ENCODE data around the gene RFESD.

DNA sequence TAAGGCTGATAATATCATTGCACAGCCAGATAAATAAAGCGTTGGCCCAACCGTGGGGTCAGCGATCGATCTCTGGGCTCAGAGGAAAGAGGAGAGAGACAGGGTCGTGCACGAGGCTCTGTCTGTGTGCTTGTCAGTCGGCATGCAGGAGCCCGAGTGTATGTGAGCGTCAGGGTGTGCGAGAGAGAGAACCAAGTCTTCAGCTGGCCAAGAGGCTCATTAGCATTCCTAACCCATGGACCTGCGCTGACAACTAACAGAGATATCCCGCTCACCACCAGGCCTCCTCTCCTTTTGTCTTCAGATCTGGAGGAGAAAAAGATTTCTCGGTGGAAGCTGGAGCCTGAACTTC is 16.4 kb downstream of the NR2F1 start:
- PRO-cap, result no peak

DNA sequence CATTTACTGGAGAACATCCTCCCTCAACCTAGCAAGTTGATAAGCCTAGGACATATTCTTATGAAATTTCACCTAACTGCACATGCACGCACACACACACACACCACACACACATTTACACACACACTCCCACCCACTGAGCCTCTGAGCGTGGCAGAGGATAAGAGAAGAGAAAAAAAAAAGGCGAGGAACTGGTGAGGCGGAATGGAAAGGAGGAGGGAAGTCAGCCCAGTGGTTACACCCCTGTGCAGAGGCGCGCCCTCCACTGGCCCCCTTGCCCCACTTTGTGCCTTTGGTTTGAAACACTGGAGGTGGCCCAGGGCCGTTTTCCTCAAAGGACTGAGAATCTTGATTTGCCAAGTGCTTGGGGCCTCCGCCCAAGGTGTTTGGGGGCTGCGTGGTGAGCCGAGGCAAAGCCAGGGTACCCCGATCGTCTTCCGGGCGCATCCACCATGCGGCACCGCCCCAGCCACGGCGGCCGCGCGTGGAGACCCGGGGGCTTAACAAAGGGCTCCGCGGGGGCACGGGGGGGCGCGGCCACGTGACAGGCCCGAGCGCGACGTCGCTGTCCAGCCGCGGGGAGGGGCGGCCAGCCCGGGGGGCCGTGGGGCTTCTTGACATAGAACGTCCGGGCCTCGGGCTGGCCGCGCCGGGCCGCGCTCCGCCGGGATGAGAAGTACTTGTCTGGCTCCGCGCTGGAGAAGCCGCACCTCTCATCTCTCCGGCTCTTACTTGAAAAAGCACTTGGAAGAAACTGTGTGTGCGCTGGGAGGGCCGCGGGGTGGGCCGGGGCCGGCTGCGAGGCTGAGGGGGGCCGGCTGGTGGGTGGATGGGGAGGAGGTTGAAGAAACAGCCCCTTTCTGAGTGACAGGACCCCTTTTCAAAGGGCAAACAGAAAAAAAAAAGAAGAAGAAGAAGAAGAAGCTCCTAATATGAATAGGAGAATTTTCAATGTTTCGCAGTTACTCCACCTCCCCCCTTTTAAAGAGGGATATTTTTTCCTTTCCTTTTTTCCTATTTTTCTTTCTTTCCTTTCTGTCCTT is 21.0 kb downstream of the NR2F1 start:
- PRO-cap, result no peak

DNA sequence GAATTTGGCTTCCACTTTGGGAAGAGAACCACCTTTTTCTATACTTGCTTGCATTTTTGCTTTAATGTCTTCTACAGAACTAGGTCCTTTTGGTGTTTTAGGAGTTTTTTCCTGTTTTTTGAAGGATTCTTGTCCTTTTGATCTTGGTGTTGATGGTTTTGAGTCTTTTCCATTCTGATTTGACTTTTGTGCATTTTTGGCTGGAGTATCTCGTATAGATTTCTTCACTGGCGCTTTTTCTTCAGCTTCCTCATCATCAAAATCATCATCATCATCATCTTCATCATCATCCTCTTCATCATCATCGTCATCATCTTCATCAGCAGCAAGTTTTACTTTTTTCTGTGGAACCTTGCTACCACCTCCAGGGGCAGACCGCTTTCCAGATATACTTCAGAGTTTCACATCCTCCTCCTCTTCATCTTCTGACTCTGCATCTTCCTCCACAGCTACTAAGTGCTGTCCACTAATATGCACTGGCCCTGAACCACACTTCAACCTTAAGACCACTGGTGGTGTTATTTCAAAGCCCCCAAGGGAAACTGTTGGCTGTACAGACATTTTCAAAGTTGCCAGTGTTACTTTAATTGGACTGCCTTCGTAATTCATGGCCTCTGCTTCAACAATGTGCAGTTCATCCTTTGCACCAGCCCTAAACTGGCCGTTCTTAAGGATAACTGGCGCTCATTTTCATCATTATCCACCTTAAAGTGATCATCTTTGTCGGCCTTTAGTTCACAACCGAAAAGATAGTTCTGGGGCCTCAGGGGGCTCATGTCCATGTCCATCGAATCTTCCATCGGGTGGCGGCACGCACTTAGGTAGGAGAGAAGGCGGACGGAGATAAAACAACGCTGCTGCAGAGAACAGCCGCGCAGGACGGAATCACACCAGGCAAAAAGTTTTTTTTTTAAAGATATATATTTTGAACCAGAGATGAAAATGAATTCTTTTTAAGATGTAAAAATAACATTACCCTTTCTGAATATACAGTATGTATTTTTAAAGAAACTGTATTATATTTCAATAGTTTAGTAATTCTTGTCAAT is 58.2 kb downstream of the POU5F2 start:
- PRO-cap, result no peak

- PRO-cap, result no peak
These were observed 12.9 kb upstream of the POU5F2 start for GRCh38 chr5:93754293-93754694.

DNA sequence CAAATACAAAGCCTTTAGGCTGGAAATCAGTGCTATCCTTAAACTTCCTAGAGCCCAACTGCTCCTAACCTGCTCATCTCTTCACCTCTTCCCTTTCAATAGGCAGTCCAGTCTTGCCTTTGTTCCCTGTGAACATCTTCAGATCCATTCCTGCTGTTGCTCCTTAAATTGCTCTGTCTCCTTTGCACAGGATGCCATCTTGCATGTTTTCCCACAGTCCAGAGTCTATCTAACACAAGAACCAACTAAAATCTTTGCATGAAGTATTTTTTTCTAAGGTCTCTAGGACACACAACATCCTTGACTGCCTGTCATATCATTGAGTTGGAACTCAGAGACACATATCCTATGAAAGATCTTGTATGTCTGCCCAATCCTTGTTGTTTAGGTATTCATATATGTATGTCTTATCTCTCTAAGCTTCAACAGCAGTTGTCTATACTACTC is 34.1 kb upstream of the POU5F2 start:
- PRO-cap, result no peak

DNA sequence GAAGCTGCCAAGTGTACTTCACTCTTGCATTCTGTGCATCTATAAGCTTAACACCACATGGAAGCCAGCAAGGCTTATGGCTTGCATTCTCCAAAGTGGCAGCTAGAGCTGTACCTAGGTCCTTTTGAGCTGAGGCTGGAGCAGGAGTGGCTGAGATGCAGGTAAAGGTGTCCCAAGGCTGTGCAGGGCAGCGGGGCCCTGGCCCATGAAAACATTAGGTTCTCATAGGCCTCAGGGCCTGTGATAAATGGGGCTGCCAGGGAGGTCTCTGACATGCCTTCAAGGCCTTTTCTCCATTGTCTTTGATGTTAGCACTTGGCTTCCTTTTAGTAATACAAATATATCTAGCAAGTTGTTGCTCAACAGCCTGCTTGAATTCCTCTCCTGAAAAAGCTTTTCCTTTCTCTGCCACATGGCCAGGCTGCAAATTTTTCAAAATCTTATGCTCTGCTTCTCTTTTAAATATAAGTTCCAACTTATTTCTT is 11.6 kb upstream of the FAM172A start:
- PRO-cap, result no peak

GRCh38 chr5:95283645-95284009 is 1.3 kb downstream of the MCTP1 start:
- PRO-cap, result no peak

- PRO-cap, result bidirectional peak, plus-strand start at chr5:95646897, minus-strand start at chr5:95646651
These were observed at the start of gene RFESD for GRCh38 chr5:95646351-95647619. TSS of gene RFESD (plus strand) at chr5:95646777.

GRCh38 chr5:95780310-95780876 is 42.1 kb downstream of the GLRX start:
- PRO-cap, result no peak

DNA sequence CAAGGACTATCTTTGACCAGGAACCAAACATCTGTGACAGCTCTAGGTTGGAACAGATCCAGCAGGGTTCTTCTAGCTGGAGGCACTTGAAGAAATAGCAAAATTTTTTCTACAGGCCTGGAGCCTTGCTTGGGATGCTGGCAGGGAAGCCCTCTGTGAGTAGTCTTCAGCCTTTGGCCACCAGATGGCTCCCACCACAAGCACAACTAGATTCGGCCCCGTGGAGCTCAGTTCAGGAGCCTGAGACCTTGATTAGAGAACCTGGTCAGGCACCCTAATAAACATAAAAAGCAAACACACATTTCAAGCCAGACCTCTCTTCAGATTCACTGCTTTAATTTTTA is 41.5 kb downstream of the GLRX start:
- PRO-cap, result no peak

- PRO-cap, result no peak
These were observed 32.0 kb downstream of the GLRX start for GRCh38 chr5:95790232-95791257.

GRCh38 chr5:95835480-95836439 is 13.2 kb upstream of the GLRX start:
- PRO-cap, result no peak

- PRO-cap, result no peak
These were observed 21.4 kb upstream of the GLRX start for GRCh38 chr5:95843620-95844652.

DNA sequence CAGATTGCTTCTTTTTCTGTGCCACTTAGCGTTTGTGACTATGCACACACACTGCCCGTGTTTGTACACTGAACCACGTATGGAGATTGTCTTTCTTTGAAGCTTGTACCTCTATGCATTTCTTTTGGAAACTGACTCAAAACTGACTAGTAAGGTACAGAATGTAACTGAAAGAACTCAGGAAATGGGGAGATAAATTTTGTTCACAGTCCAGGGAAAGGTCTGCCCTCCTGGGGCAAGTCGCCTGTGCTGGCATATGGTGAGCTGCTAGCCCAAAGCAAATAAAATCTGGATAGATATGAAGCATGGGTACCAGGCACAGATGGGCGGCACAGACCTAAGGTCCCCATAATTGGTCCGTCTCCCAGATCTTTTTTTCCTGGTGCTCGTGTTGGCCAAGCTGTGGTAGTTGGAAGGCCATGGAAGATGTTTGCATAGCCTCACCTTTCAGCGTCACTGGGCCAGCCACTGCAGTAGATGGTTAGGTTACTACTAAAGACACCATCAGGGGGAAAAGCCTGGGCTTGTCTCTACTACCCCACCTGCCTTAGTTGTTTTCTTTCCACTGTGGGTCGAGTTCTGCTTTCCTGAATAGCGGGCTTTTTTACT is 24.0 kb upstream of the GLRX start:
- PRO-cap, result no peak

- PRO-cap, result no peak
These were observed 15.1 kb downstream of the ELL2 start for GRCh38 chr5:95946288-95947213.

DNA sequence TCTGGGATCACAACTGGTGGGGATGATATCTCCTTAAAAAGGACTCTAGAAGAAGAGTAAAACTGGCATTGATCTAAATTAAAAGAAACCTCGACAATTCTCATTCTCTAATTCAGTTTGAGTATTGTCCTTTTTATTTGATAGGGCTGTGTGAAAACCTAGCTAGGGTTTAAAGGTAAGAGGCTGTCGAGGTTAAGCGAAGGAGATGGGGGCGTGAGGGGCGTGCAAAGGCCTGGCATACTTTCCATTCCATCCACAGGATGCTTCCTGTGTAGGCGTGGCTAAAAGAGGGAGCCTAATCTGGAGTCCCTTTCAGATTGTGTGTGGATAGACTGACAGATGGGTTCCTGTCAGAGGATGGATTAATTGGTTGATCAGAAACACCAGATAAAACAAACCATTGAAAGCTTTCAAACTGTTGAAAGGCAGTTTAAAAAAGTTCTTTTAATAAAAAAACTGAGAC is 1.1 kb upstream of the ELL2 start:
- PRO-cap, result no peak

DNA sequence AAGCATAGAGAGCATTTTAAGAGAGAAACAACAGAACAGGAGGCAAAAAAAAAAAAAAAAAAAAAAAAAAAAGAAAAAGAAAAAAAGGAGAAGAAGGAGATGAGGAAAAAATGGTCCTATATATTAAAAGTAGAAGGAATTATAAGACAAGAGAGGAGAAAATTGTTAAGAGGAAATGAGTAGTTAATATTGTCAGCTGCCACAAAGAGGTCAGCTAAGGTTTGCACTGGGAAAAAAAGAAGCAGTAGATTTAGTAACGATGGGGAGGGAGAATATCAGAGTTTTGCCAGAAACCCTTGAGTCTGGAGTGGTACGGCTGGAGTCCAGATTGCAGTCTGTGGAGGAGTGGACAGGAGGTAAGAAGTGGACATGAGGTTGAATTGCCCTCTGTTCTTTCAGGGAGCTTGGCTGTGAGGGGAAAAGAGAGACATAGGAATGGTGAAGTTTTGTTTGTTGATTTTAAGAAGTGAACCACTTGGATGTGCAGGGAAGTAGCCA is 88.2 kb upstream of the ELL2 start:
- PRO-cap, result no peak

GRCh38 chr5:96145839-96146477 is 184.3 kb upstream of the ELL2 start:
- PRO-cap, result no peak

DNA sequence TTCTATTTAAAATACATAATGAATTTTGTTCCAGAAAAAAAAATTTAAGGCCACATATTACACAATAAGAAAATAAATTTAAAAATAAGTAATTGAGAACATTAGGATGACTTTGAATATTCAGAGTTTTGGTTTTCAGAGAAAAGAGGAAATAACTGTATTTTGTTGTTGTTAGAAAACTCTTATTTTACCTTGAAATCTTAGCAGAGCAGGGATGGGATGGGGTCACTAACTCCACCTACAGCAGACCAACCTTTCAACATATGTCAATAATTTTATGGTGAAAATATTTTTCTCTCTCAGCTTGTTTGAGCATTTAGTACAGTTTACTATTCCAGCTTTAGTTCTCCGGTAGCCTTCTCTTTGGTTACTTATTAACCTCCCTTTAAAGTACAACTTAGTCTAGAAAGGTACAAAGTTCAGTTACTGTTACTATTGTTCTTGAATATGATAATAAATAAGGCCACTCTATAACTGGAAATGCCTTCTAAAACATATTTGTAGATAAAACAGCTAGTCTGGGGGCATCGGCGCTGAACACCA is 233.4 kb downstream of the PCSK1 start:
- PRO-cap, result no peak

DNA sequence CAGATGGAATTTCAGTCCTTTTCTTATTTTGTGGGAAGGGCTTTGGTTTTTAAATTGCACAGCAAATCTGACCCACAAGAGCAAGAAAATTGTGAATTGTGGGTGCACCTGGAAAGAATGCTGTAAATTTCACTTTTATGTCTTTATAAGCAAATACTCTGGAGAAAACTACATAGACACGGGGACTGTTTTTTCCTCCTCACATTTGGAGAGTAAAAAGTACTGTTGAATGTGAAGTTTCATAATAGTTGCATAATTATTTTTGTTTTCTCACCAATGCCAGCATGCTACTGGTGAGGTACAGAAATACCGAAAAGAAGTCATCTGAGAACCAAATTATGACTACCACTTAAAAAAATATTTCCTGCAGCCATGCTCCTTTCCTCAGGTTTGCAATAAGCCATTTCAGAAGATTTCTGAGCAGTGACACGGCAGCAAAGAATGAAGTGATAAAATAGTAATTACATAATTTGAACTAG is 144.9 kb downstream of the PCSK1 start:
- PRO-cap, result no peak